ENCODE data around the genes PDE6D and DIS3L2.

DNA sequence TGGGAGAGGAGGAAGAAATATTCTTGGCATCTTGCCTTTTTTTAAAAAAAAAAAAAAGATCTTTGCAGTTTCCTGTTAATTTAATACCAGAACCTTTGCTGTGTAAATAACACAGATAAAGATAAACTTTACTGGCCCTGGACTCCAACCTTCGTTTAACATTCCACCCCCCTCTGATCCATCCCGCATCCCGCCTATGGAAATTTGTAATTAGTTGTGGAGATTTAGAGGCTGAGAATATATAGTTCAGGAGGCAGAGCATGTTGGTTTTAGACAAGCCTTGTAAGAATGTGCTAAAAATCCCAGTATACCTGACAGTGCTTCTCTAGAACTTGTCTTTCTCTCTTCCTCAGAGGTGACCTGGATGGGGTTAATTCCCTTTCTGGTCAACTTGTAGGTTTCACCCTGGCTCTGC lies 3.0 kb upstream of the C2orf72 start:
- PRO-cap, 6 experiments = no peak in any of the 6 experiments
- RAMPAGE, long total RNA, 2 experiments = no peak in any of the 2 experiments
- RRBS = no CpG with 5 or more reads among the region's 3 CpGs

GRCh38 chr2:231110688-231111004 lies 14.2 kb downstream of the HTR2B start:
- PRO-cap, 6 experiments = no peak in any of the 6 experiments
- RAMPAGE, long total RNA, 2 experiments = no peak in any of the 2 experiments
- RRBS = no CpG with 5 or more reads among the region's 1 CpG

DNA sequence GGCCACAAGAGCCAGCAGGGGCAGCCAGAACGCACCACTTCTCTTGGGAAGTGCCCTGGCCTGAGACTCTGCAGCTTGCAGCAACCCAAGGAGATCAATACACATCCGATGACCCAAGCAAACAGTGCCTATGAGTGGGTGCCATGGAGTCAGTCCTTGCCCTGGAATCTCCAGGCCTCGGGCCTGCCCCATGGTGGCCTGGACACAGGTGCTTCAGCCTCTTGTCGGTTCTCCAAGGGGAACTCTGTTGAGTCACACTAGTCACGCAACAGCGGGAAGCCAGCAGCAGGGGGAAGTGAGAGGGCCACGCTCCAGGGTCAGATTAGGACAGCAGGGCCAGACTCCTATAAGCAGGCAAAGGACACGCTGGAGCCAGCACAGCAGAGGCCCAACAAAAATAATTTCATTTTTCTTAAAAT lies 16.6 kb upstream of the ARMC9 start:
- PRO-cap, 6 experiments = peak in 3 of 6 experiments; most common plus-strand start position 320 of the sequence (in 3); most common minus-strand start position 194 of the sequence (in 1)
- RAMPAGE, long total RNA, 2 experiments = no peak in any of the 2 experiments
- RRBS = no CpG with 5 or more reads among the region's 8 CpGs

GRCh38 chr2:231189562-231190564 lies 8.6 kb upstream of the ARMC9 start:
- PRO-cap, 6 experiments = peak in 4 of 6 experiments; most common plus-strand start chr2:231190344 (in 2); most common minus-strand start chr2:231190215 (in 2)
- RAMPAGE, long total RNA, 2 experiments = no peak in any of the 2 experiments
- RRBS = 17% methylated on average over 7 of the region's 26 CpGs

DNA sequence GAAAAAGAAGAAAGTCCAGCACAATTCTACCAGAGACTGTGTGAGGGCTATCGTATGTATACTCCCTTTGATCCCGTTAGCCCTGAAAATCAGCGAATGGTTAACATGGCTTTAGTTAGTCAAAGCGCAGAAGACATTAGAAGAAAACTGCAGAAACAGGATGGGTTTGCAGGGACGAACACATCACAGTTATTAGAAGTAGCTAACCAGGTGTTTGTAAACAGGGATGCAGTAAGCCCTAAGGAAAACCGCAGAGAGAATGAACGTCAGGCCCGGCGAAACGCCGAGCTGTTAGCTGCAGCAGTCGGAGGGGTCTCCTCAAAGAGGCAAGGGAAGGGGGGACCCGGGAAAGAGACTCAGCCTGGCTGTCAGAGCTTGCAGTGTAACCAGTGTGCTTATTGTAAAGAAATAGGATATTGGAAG lies 7.3 kb downstream of the B3GNT7 start:
- PRO-cap, 6 experiments = no peak in any of the 6 experiments
- RAMPAGE, long total RNA, 2 experiments = no peak in any of the 2 experiments
- RRBS = 57% methylated on average over 1 of the region's 13 CpGs

DNA sequence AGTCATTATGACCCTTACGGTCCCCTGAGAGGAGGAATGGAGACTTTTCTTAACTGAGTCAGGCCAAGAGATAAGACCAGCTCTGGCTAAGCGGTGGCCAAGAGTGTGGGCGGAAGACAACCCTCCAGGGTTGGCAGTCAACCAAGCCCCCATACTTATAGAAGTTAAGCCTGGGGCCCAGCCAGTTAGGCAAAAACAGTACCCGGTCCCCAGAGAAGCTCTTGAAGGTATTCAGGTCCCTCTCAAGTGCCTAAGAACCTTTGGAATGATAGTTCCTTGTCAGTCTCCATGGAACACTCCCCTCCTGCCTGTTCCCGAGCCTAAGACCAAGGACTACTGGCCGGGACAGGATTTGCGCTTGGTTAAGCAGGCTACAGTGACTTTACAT lies 8.2 kb downstream of the B3GNT7 start:
- PRO-cap, 6 experiments = no peak in any of the 6 experiments
- RAMPAGE, long total RNA, 2 experiments = no peak in any of the 2 experiments
- RRBS = no CpG with 5 or more reads among the region's 7 CpGs

DNA sequence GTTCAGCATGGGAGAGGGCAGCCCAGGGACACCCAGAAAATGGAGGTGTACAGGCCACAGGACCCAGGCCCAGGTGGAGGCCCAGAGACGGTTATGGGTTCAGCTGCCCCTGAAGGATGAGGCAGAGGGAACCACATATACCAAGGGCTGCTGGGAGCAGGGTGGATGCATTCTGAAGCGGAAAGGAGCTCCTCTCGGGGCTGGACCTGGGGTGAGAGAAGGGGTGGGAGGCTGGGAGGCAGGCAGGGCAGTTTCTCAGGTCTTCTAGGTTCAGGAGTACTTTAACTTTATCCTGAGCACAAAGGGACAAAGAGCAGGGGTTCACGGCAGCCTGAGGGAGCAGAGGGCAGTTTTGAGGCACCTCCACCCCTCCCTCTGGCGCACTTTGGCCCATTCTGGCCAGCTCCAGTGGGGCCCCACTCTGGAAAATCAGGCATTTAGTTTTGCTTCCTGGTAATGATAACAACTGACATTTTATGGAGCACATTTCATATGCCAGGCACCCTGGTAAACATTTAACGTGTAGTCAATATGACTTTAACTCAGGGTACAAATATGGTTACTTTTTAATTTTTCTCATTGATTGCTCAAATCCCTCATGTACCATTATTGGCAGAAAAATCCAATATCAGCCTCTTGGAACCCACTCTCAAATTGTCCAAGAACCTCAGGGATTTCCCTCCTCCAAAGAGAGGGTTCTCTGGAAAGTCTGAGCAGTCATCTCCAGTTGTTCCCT lies 14.3 kb downstream of the B3GNT7 start:
- PRO-cap, 6 experiments = no peak in any of the 6 experiments
- RAMPAGE, long total RNA, 2 experiments = no peak in any of the 2 experiments
- RRBS = no CpG with 5 or more reads among the region's 6 CpGs

- PRO-cap, 6 experiments = no peak in any of the 6 experiments
- RAMPAGE, long total RNA, 2 experiments = no peak in any of the 2 experiments
- RRBS = no CpG with 5 or more reads among the region's 10 CpGs
These were observed 9.6 kb downstream of the NCL start for GRCh38 chr2:231454431-231455320.

DNA sequence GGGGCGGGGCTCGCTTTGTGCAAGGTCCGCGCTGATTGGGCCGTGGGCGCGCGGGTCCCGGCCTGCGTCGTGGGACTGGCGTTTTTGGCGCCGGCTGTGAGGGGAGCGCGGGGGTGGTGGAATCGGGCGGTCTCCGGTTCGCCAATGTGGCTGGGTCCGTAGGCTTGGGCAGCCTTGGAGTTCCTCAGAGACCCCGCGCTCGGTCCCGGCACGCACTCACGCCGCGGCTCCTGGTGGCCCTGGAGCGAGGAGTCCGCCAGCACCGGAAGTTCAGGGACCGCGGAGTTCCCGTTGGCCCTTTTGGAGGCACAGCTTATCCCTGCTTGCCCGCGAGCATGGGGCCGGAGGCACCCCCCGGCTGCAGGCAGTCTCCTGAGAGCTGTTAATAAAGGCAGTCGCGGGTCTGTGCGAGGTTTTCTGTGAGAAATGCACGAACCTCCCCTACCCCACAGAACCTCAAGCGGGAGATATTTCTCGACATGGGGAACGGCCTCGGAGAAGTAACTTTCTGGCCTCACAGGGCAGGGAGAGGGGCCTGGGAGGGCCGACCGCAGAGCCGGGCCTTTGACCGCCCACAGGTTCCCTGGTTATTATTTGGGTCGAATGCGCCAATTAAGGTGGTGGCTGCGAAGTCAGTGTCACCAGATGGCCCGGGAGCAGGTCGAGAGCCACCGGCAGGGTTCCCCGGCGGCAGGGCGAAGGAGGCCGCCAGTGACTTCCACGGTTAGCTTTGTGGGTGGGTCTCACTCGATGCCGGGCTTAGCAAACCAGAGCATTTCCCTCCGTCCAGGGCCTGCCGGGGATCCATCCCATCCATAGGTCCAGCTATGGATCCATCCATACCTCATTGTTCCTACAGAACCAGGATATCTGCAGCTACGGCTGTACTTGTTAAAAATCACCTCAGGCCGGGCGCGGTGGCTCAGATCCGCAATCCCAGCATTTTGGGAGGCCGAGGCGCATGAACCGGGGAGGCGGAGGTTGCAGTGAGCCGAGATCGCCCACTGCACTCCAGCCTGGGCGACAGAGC lies 714 bp upstream of the NCL start:
- PRO-cap, 6 experiments = peak in 6 of 6 experiments; most common plus-strand start position 81 of the sequence (in 6); most common minus-strand start position 216 of the sequence (in 1)
- RAMPAGE, long total RNA, 2 experiments = no peak in any of the 2 experiments
- RRBS = 9% methylated on average over 43 of the region's 78 CpGs

- PRO-cap, 6 experiments = no peak in any of the 6 experiments
- RAMPAGE, long total RNA, 2 experiments = no peak in any of the 2 experiments
- RRBS = 69% methylated on average over 4 of the region's 15 CpGs
These were observed 3.4 kb downstream of the NMUR1 start for GRCh38 chr2:231526704-231527388.

- PRO-cap, 6 experiments = no peak in any of the 6 experiments
- RAMPAGE, long total RNA, 2 experiments = no peak in any of the 2 experiments
- RRBS = no CpG with 5 or more reads among the region's 6 CpGs
These were observed 15.8 kb upstream of the TEX44 start for GRCh38 chr2:231576938-231577263.

DNA sequence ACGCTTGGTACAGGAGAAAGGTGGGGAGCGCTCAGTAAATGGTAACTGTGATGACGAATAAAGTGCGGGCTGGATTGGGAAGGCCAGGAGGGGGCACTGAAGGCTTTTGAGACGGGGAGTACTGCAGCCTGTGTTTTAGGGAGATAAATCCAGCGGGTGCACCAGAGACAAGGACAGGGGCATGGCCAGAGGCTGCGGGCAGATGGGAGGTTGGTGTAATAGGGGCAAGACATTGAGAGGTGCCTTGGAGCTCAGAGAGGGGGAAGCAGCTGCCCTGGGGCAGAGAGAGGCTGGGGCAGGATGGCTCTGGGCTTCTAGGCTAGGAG lies 18.6 kb downstream of the TEX44 start:
- PRO-cap, 6 experiments = no peak in any of the 6 experiments
- RAMPAGE, long total RNA, 2 experiments = no peak in any of the 2 experiments
- RRBS = no CpG with 5 or more reads among the region's 7 CpGs

GRCh38 chr2:231661519-231661778 lies 46.9 kb upstream of the PTMA start:
- PRO-cap, 6 experiments = no peak in any of the 6 experiments
- RAMPAGE, long total RNA, 2 experiments = no peak in any of the 2 experiments
- RRBS = no CpG with 5 or more reads among the region's 10 CpGs

DNA sequence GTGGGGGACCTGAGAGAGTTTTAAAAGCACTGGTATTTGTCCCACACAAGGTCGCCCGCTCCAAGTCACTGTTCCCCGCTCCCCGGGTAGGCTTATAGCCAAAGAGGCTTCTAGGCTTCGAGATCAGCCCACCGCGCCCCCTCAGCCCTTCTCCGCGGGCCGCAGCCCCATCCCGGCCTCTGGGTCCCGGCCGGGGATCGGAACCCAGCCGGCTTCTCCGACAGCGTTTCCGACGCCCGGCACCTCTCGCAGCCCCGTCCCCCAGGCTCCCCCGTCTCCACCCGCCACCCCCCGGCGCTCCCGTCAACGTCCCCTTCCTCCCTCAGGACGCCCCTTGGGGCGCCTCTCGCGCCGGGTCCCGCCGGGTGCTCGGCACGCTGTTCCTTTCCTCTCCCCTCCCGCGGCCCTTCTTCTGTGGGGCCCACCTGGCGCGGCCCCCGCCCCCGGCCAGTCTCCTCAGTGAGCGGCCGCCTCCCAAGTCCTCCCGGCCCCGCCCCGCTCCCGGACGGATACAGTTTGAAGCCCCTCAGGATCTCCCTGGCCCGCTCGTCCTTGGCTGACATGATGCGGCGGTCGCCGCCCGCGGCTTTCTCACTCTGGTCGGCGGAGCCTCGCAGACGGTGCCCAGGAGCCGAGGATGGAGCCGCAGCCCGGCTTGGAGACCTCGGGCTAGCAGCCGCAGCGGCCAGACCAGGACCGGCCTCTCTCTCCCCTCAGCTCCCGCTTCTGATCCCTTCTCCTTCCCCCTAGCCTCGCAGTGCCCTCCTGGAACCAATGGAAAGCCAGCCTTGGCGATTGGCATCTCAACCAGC lies at the start of gene PDE6D:
Gene PDE6D, minus strand, starts transcription at position 731 of the 812 bp plus-strand sequence.
- PRO-cap, 6 experiments = peak in 6 of 6 experiments; most common minus-strand start position 728 of the sequence (in 6)
- RAMPAGE, long total RNA, 2 experiments = start-site peak on the minus strand in 2 of 2 experiments, centred at positions 713 to 720 of the sequence, 20 to 140 reads per replicate
- RRBS = 2% methylated on average over 34 of the region's 72 CpGs

GRCh38 chr2:231961118-231962369 lies at the start of gene DIS3L2:
TSS of gene DIS3L2 (plus strand) at chr2:231961713.
- PRO-cap, 6 experiments = peak in 6 of 6 experiments; most common plus-strand start chr2:231961734 (in 6); most common minus-strand start chr2:231961650 (in 5)
- RAMPAGE, long total RNA, 2 experiments = start-site peak on the plus strand in 1 of 2 experiments, at chr2:231961737-231961748 at its widest, 31 reads per replicate
- RRBS = 1% methylated on average over 57 of the region's 94 CpGs

DNA sequence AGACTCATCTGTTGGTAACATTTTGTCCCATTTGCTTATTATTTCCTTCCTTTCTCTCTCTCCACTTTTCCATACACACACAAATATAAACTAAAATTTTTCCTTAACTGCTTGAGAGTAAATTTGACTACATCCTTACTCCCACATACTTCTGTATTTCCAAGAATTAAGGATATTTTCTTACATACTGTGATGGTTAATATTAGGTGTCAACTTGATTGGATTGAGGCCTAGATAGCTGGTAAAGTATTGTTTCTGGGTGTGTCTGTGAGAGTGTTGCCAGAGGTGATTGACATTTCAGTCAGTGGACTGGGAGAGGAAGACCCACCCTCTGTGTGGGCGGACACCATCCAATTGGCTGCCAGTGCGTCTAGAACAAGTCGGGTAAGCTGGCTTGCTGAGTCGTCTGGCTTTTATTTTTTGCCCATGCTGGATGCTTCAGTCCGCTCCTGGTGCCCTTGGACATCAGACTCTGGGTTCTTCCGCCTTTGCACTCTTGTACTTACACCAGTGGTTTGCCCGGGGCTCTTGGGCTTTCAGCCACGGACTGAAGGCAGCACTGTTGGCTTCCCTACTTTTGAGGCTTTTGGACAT lies 24.2 kb downstream of the DIS3L2 start:
- PRO-cap, 6 experiments = no peak in any of the 6 experiments
- RAMPAGE, long total RNA, 2 experiments = no peak in any of the 2 experiments
- RRBS = no CpG with 5 or more reads among the region's 8 CpGs

- PRO-cap, 6 experiments = no peak in any of the 6 experiments
- RAMPAGE, long total RNA, 2 experiments = no peak in any of the 2 experiments
- RRBS = no CpG with 5 or more reads among the region's 5 CpGs
These were observed 54.1 kb downstream of the DIS3L2 start for GRCh38 chr2:232015355-232016180.

GRCh38 chr2:232134459-232134968 lies 173.0 kb downstream of the DIS3L2 start:
- PRO-cap, 6 experiments = no peak in any of the 6 experiments
- RAMPAGE, long total RNA, 2 experiments = no peak in any of the 2 experiments
- RRBS = no CpG with 5 or more reads among the region's 9 CpGs

DNA sequence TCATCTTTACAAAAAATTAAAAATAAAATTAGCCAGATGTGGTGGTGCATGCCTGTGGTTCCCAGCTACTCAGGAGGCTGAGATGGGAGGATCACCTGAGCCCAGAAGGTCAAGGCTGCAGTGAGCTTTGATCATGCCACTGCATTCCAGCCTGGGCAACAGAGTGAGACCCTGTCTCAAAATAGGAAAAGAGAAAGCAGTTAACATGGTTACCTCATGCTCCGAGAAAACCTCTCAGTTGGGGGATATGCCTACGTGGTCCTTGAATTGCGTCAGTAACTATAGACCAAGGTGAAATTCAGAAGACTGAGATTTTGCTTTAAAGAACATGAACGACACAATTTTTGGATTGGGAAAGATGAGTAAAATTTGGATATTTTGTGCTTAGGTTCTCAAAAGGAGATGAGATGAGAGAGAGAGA lies 188.4 kb upstream of the ALPP start:
- PRO-cap, 6 experiments = no peak in any of the 6 experiments
- RAMPAGE, long total RNA, 2 experiments = no peak in any of the 2 experiments
- RRBS = no CpG with 5 or more reads among the region's 4 CpGs

- PRO-cap, 6 experiments = no peak in any of the 6 experiments
- RAMPAGE, long total RNA, 2 experiments = no peak in any of the 2 experiments
- RRBS = no CpG with 5 or more reads among the region's 15 CpGs
These were observed 4.7 kb downstream of the ECEL1 start for GRCh38 chr2:232482916-232483424.